ENCODE measurements around a stretch of chr21.

DNA sequence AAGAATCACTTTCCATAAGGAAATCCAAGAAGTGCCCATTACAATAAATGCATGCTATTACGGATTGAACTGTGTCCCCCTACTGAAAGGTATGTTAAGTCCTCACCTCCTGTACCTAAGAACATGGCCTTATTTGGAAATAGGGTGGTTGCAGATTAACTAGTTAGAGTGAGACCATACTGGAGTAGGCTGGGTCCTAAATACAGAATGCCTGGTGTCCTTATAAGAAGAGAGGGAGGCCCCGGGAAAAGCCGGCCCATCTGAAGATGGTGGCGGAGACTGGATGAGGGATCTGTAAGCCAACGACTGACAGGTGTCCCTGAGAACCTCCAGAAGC is 4422.9 kb upstream of the TPTE start:
- PRO-cap: no peak
- RAMPAGE, long total RNA, 5 experiments: no peak in any of the 5 experiments
- RRBS: no CpG with 5 or more reads among the region's 5 CpGs

DNA sequence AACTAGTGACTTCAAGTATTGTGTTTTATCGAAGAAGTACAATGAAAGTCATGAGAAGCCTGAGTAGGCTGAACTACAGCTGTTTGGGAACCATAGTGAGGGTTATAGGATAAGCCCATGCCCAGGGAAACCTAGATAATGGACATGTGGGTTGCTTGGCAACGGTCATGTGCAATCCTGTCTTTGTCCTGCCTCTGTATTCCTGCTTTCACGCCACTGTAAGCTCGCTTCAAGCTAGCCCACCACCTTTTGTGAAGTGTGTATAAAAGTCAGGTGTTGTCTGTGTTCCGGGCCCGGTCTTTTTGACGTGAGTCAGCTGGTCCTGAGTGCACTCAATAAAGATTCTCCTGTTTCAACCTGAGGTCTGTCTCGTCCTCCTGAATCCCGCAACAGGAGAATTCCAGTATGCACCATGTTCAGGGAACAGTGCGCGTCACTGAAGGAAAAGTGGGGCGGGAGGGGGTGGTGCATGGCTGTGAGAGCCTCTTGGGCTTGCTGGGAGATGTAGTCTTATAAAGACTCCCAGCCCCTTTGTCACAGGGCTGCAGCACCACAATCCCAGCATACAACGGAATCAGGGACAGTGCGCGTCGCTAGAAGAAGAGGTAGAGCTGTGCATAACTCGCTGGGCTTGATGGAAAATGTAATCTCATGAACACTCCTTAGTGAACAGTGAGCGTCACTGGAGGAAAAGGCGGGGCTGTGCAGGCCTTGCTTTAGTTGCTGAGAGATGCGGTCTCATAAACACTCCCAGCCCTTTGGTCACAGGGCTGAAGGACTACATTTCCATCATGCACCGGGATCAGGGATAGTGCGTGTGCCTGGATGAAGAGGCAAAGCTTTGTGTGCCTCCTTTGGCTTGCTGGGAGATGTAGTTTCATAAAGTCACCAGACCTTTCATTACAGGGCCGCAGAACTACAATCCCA is 4152.2 kb upstream of the TPTE start:
- PRO-cap: no peak
- RAMPAGE, long total RNA, 5 experiments: no peak in any of the 5 experiments
- RRBS: no CpG with 5 or more reads among the region's 23 CpGs

DNA sequence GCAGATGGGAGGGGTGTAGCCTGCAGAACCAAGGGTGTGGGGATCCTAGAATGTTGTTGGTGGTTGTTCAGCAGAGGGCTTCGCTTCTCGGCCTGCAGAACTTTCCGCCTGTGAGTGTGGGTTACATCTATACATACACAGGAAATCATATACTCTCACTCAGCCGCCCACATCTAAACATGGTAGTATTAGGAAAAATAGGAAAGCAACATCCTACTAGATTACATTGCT is 3668.6 kb upstream of the TPTE start:
- PRO-cap: no peak
- RAMPAGE, long total RNA, 5 experiments: no peak in any of the 5 experiments
- RRBS: no CpG with 5 or more reads among the region's 4 CpGs

- PRO-cap: no peak
- RAMPAGE, long total RNA, 5 experiments: no peak in any of the 5 experiments
- RRBS: no CpG with 5 or more reads among the region's 10 CpGs
These were observed 2768.0 kb upstream of the TPTE start for GRCh38 chr21:7753377-7753719.

DNA sequence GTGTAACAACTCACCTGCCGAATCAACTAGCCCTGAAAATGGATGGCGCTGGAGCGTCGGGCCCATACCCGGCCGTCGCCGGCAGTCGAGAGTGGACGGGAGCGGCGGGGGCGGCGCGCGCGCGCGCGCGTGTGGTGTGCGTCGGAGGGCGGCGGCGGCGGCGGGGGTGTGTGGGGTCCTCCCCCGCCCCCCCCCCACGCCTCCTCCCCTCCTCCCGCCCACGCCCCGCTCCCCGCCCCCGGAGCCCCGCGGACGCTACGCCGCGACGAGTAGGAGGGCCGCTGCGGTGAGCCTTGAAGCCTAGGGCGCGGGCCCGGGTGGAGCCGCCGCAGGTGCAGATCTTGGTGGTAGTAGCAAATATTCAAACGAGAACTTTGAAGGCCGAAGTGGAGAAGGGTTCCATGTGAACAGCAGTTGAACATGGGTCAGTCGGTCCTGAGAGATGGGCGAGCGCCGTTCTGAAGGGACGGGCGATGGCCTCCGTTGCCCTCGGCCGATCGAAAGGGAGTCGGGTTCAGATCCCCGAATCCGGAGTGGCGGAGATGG is 2305.4 kb upstream of the TPTE start:
- PRO-cap: unidirectional peak, plus-strand start at position 461 of the sequence
- RAMPAGE, long total RNA, 5 experiments: no peak in any of the 5 experiments
- RRBS: no CpG with 5 or more reads among the region's 65 CpGs

DNA sequence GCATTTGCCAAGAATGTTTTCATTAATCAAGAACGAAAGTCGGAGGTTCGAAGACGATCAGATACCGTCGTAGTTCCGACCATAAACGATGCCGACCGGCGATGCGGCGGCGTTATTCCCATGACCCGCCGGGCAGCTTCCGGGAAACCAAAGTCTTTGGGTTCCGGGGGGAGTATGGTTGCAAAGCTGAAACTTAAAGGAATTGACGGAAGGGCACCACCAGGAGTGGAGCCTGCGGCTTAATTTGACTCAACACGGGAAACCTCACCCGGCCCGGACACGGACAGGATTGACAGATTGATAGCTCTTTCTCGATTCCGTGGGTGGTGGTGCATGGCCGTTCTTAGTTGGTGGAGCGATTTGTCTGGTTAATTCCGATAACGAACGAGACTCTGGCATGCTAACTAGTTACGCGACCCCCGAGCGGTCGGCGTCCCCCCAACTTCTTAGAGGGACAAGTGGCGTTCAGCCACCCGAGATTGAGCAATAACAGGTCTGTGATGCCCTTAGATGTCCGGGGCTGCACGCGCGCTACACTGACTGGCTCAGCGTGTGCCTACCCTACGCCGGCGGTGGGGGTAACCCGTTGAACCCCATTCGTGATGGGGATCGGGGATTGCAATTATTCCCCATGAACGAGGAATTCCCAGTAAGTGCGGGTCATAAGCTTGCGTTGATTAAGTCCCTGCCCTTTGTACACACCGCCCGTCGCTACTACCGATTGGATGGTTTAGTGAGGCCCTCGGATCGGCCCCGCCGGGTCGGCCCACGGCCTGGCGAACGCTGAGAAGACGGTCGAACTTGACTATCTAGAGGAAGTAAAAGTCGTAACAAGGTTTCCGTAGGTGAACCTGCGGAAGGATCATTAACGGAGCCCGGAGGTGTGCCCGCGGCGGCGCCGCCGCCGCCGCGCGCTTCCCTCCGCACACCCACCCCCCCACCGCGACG is 2266.3 kb upstream of the TPTE start:
- PRO-cap: unidirectional peak, plus-strand start at position 443 of the sequence
- RAMPAGE, long total RNA, 5 experiments: no peak in any of the 5 experiments
- RRBS: no CpG with 5 or more reads among the region's 86 CpGs

GRCh38 chr21:8991358-8991936 is 1529.9 kb upstream of the TPTE start:
- PRO-cap: no peak
- RAMPAGE, long total RNA, 5 experiments: no peak in any of the 5 experiments
- RRBS: no CpG with 5 or more reads among the region's 11 CpGs

DNA sequence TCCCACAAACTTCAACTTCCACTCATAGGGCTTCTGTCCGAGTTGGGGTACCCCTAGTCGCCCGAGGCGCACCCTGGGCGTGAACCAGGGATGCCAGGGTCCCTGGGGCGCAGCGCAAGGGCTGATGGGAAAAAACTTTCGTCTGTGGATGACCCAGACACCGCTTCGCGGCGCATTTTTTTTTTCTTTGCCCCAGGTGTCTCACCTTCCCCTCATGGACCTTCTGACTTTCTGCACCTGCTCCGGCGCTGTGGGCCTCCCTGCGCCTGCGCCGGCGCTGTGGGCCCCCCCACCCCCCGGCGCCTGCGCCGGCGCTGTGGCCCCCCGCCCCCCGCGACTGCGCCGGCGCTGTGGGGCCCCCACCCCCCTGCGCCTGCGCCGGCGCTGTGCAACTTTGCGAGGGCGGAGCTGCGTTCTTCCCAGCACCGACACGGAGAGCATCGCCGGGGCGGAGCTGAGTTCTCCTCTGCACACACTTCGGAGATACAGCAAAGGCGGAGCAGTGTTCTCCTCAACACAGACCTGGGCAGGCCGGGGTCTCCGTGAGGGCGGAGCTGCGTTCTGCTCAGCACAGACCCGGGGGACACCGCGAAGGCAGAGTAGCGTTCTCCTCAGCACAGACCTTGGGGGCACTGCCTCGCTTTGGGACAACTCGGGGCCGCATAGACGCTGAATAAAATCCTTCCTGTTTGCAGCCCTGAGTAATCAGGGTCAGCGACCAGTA is 1478.4 kb upstream of the TPTE start:
- PRO-cap: no peak
- RAMPAGE, long total RNA, 5 experiments: no peak in any of the 5 experiments
- RRBS: 48% methylated on average over 12 of the region's 56 CpGs

DNA sequence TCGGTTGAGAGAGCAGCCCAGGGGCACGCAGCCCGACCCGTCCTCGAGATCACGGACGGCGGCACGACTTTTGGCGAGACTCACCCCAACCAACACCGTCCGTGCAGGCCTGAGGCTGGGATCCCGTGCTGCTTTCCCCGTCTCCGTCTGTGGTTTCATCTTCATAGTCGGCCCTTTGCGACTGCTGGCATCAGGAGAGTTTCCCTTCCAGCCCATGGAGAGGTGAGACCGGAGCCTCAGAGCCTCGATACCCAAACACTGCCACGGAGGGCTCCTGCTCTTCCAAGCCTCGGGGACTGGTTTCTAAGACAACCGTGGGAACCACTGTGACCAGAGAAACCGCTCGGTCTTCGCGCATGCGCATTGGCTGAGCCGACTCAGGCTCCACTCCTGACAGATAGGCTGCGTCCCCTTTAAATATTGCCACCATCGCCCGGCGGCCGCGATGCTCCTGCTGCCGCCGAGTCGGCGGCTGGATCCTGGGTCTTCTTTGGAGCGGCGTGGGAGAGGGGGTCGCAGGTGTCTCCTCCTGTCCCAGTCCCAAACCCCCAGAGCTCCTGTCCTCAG is 683.6 kb upstream of the TPTE start:
- PRO-cap: no peak
- RAMPAGE, long total RNA, 5 experiments: no peak in any of the 5 experiments
- RRBS: no CpG with 5 or more reads among the region's 41 CpGs

GRCh38 chr21:13360251-13360754 is 249.3 kb upstream of the POTED start:
- PRO-cap: unidirectional peak, plus-strand start at chr21:13360394
- RAMPAGE, long total RNA, 5 experiments: no peak in any of the 5 experiments
- RRBS: no CpG with 5 or more reads among the region's 15 CpGs

GRCh38 chr21:13893715-13894048 is 284.1 kb downstream of the POTED start:
- PRO-cap: unidirectional peak, plus-strand start at chr21:13893791
- RAMPAGE, long total RNA, 5 experiments: no peak in any of the 5 experiments
- RRBS: no CpG with 5 or more reads among the region's 2 CpGs

GRCh38 chr21:14063653-14064207 is 147.0 kb downstream of the LIPI start:
- PRO-cap: no peak
- RAMPAGE, long total RNA, 5 experiments: no peak in any of the 5 experiments
- RRBS: no CpG with 5 or more reads among the region's 54 CpGs

GRCh38 chr21:14070345-14070816 is 140.4 kb downstream of the LIPI start:
- PRO-cap: no peak
- RAMPAGE, long total RNA, 5 experiments: no peak in any of the 5 experiments
- RRBS: 100% methylated on average over 4 of the region's 28 CpGs

DNA sequence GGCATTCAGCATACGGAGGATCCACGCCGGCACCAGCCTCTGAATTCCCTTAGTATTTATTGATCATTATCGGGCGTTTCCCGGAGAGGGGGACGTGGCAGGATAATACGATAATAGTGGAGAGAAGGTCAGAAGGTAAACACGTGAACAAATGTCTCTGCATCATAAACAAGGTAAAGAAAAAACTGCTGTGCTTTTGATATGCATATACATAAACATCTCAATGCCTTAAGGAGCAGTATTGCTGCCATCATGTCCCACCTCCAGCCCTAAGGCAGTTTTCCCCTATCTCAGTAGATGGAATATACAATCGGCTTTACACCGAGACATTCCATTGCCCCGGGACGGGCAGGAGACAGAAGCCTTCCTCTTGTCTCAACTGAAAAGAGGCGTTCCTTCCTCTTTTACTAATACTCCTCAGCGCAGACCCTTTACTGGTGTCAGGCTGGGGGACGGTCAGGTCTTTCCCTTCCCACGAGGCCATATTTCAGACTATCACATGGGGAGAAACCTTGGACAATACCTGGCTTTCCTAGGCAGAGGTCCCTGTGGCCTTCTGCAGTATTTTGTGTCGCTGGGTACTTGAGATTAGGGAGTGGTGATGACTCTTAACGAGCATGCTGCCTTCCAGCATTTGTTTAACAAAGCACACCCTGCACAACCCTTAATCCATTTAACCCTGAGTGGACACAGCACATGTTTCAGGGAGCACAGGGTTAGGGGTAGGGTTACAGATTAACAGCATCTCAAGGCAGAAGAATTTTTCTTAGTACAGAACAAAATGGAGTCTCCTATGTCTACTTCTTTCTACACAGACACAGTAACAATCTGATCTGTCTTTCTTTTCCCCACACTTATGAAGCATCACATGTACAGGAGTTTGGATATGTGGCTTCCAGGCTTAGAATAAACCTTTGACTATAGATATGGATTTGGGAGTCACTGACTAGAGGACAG is 65.4 kb downstream of the RBM11 start:
- PRO-cap: no peak
- RAMPAGE, long total RNA, 5 experiments: no peak in any of the 5 experiments
- RRBS: no CpG with 5 or more reads among the region's 19 CpGs

GRCh38 chr21:14483428-14484755 is 62.2 kb downstream of the SAMSN1 start:
- PRO-cap: no peak
- RAMPAGE, long total RNA, 5 experiments: no peak in any of the 5 experiments
- RRBS: no CpG with 5 or more reads among the region's 9 CpGs

GRCh38 chr21:14486509-14487413 is 59.4 kb downstream of the SAMSN1 start:
- PRO-cap: no peak
- RAMPAGE, long total RNA, 5 experiments: start-site peak on the minus strand in 1 of 5 experiments, at chr21:14487145-14487190 at its widest, 5 reads per replicate
- RRBS: no CpG with 5 or more reads among the region's 3 CpGs

- PRO-cap: no peak
- RAMPAGE, long total RNA, 5 experiments: no peak in any of the 5 experiments
- RRBS: no CpG with 5 or more reads among the region's 4 CpGs
These were observed 35.2 kb downstream of the SAMSN1 start for GRCh38 chr21:14510718-14511447.

DNA sequence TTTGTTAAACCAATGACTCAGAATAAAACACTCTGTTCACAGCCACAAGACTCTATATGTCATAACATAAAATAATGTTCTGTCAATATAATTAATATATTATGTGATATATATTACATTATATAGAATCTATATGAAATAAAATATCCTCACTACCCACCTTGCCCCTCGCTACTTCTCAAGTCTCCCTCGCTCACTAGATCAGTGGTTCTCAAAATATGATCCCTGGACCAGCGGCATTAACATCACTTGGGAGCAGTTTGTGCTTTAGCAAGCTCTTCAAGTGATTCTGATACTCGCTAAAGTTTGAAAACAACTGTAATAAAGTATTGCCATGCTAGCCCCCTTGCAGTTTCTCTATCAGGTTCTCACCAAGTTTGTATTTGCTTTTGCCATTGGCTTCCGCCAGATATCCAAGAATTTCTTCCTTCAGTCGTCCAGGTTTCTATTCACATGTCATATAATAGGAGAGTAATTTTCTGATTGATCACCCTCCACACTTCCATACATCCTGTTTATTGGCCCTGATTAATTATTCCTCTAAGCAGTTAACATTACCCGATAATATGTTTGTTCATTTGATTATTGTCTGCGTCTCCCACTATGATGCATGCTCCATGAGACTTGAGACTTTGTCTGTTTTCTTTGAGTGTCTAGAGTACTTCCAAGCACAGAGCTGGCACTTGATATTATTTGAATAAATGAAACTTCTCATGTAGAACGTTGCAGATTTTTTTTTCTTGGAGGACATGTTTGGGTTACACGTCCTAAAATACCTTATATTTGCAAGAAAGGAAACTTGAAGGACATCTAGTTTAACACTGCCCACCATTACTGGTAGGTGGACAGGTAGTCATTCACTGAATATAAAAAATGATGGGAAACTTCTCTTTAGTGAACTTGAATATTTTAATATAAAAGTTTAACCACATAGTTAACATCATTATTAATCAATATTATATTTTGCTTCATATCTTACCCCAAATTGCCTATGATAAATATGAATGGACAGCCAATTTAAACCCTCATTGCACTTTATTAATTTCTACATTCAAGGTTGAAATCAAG is 28.1 kb downstream of the SAMSN1 start:
- PRO-cap: no peak
- RAMPAGE, long total RNA, 5 experiments: start-site peak on the minus strand in 1 of 5 experiments, centred at position 482 of the sequence, 15 reads per replicate
- RRBS: no CpG with 5 or more reads among the region's 10 CpGs

DNA sequence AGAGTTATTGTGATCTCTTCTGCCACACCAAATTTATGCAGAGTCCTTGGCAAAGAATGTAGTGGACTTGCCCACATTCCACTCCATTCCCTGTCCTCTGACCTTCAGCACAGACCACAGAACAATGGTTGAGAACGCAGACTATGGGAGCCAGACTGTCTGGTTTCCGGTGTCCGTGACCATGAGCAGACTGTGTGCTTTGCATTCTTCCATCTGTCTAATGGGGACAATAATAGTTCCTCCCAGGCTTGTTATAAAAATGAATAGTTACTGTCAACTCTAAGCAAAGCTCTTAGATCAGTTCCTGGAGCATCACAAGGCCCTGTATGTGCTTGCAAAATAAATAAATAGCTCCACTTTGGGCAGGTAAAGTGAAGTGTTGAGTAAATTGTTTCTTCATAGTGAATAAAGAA is 140.7 kb upstream of the SAMSN1 start:
- PRO-cap: no peak
- RAMPAGE, long total RNA, 5 experiments: no peak in any of the 5 experiments
- RRBS: no CpG with 5 or more reads among the region's 3 CpGs

GRCh38 chr21:15059038-15059839 is 5.6 kb downstream of the NRIP1 start:
- PRO-cap: no peak
- RAMPAGE, long total RNA, 5 experiments: no peak in any of the 5 experiments
- RRBS: no CpG with 5 or more reads among the region's 2 CpGs

All from stomach (tissue), 7 donors.